Measurements from ENCODE around the gene CD99.

DNA sequence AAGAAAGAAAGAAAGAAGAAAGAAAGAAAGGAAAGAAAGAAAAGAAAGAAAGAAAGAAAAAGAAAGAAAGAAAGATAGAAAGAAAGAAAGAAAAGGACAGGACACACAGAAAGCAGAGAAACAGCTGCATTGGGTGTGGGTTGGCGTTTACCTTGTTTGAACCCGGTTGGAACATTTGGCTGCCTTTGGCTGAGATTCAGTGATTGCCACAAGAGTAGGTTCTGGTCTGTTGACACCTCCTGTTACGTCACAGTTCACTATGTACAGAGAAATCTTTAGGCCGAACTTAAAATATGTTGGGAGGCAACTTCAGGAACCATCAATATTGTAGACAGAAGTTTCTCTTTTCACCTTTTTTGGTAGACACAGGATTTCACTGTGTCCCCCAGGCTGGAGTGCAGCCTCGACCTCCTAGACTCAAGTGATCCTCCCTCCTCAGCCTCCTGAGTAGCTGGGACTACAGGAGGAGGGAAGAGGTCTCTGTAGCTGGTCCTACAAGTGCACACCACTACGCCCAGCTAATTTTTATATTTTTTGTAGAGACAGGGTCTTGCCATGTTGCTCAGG is 16.3 kb upstream of the PLCXD1 start:
- PRO-cap, 4 experiments, result peak in 3 of 4 experiments; most common plus-strand start position 289 of the sequence (in 2); most common minus-strand start position 149 of the sequence (in 3)
- RAMPAGE, long total RNA, 2 experiments, result no peak in any of the 2 experiments

DNA sequence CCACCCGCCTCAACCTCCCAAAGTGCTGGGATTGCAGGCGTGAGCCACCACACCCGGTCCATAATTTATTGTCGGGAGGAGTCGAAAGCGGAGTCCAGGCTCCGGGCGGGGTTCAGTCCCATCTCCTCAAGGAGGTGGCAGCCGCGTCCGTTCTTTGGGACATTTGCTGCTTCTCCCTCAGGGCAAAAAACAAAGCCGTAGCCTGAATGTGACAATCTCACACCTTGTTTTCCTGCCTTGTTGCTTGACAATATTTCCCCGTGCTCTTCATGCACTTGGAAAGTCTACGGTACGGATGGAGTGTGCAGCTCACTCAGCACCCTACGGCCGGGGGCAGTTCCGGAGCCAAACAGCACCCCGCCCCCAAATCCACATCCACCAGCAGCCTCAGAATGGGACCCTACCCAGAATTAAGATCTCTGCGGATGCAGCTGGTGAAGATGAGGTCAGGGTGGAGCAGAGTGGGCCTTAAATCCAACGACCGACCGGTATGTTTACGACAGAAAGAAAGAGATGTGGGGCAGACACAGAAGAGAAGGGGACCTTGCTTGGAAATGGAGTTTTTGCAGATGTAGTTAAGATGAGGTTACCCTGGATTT is 9.5 kb downstream of the GTPBP6 start:
- PRO-cap, 4 experiments, result peak in 1 of 4 experiments; most common minus-strand start position 391 of the sequence (in 1)
- RAMPAGE, long total RNA, 2 experiments, result no peak in any of the 2 experiments

DNA sequence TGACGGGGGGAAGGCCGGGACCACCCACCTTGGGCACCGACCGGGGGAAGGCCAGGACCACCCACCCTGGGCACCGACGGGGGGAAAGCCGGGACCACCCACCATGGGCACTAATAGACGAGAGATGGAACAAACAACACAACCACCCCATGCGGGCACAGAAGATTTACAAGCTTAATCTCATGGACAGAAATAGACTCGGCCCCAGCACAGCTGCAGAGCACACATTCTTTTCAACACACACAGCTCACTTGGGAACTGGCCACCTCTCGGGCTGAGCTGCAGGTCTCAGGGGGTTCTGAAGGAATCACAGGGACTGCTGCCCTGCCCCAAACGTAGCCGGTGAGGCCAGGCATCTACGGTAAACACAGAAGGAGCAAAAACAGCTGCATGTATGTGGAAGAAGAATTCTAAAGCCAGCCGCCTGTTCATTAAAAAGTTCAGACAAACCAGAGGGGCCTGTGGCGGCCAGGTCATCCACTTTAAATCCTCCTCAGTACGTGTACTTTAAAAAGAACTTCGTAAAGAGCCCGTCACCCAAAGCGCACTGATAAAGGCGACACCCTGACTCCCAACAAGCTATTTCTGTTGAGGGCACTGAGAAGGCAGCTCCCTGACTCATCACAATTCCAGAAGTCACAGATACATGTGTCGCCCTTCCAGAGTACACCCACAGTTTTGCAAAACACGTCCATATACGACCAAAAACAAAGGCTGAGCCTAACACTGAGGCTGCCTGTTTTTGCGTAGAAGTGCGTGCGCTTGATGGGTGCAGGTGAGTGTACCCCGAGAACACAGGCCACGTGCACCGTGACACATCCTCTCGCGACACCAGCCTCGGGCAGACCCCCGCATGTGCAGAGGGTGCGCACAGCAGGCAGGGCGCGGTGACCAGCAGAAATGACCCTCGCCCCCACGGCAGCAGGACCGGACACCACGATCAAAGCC is 17.6 kb downstream of the PPP2R3B start:
- PRO-cap, 4 experiments, result no peak in any of the 4 experiments
- RAMPAGE, long total RNA, 2 experiments, result no peak in any of the 2 experiments

DNA sequence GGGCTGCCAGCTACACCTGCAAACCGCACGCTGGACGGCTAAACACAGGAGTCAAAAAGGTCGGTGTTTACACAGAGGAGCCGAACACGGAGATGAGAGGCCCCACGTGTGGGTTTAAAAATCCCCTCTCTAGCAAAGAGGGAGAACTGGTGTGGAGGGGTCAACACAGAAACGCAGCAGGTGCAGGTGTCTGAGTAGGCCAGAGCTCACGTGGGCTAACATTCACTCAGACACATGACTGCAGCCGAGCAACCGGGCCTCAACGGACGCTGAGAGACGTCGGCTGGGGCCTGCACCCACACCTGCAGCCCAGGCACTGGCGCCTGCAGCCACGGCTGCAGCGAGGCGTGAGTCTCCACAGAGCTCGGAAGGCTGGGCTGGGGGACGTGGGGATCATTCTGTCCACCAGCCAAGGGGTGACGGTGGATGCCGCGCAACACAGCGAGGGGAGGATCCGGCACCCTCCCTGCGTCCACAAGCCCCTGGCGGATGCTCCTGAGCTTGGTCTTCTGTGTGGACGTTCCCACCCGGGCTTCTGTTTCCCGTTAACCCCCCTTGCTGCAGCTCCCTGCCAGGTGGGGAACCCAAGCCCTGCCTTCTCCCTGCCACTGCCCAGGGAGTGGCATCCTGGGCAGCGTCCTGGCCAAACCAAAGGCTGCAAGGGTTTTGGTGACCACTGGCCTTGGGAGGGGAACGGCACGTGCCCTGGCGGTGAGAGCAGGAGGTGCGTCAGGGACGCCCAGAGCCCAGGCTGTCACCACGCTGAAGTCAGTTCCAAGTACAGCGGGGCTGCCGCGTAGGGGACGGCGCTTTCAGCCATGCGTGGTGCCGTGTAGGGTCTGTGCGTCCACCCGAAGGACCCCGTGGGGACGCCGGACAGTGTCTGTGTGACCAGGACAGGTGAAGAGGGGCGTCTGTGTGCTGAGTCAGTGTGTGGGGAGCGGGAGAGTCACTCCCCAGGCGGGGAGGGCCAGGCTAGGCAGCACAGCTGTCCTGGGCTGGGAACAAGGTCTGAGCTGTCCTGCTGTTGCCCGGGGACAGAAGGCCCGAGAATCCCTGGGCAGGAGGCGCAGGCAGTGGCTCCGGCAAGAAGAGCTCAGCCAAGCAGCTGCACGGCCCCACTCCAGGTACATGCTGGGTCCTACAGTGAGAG is 16.3 kb downstream of the PPP2R3B start:
- PRO-cap, 4 experiments, result no peak in any of the 4 experiments
- RAMPAGE, long total RNA, 2 experiments, result no peak in any of the 2 experiments

GRCh38 chrX:385790-386457 is 783 bp downstream of the PPP2R3B start:
- PRO-cap, 4 experiments, result no peak in any of the 4 experiments
- RAMPAGE, long total RNA, 2 experiments, result no peak in any of the 2 experiments

- PRO-cap, 4 experiments, result peak in 2 of 4 experiments; most common plus-strand start chrX:980912 (in 2)
- RAMPAGE, long total RNA, 2 experiments, result no peak in any of the 2 experiments
These were observed 231.7 kb downstream of the CRLF2 start for GRCh38 chrX:980853-981132.

DNA sequence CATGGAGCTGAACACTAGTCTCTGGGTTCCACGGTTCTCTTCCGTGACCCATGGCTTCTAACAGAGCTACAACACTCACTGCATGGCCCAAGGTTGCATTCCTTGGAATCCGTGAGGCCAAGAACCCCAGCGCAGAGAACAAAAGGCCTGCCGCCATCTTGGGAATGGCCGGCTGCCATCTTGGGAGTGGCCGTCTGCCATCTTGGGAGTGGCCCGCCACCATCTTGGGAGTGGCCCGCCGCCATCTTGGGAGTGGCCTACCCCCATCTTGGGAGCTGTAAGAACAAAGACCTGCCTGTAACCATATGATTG is 152.3 kb downstream of the CRLF2 start:
- PRO-cap, 4 experiments, result no peak in any of the 4 experiments
- RAMPAGE, long total RNA, 2 experiments, result no peak in any of the 2 experiments

DNA sequence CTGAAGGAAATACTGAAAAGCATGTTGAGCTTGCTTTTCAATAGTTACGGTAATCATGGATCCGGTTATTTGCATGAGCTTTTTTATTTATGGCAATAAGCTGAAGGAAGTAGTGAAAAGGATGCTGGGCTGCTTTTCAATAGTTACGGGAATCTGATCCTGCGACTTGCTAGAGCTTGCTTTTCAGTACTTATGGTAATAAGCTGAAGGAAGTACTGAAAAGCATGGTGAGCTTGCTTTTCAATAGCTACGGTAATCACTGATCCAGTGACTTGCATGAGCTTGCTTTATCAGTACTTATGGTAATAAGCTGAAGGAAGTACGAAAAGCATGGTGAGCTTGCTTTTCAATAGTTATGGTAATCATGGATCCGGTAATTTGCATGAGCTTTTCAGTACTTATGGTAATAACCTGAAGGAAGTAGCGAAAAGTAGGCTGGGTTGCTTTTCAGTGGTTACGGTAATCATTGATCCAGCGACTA is 6.9 kb downstream of the CRLF2 start:
- PRO-cap, 4 experiments, result peak in 1 of 4 experiments; most common plus-strand start position 426 of the sequence (in 1)
- RAMPAGE, long total RNA, 2 experiments, result no peak in any of the 2 experiments

DNA sequence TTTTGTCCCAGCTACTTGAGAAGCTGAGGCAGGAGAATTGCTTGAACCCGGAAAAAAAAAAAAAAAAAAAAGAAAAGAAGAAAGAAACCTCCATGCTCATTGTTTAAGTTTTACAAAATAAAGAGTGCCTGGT is 215 bp downstream of the CRLF2 start:
- PRO-cap, 4 experiments, result no peak in any of the 4 experiments
- RAMPAGE, long total RNA, 2 experiments, result no peak in any of the 2 experiments

DNA sequence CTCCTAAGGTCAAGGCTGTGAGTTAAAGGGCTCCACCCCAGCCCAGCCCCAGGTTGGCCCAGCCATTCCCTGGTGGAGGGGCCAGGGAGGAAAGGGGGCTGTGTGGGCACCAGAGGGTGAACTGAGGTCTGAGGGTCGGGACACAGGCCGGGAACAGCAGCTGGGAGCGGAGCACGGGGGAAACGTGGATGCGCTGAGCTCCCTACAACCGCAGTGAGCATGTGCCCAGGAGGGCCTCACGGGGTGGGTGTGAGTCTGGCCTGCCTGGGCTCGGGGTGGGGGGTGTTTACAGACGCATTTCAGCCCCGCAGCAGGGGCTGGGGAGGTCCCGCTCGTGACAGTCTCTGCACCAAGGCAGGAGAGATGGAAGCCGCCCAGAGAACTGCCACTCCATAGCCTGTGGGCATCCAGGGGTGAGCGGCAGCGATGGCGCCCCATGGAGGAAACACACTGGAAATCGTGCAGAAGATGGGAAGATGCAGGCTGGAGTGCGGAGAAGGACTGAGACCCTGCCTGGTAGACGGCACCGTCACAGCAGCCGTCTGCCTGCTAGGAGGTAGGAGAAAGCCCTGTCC is 9.8 kb upstream of the SLC25A6 start:
- PRO-cap, 4 experiments, result no peak in any of the 4 experiments
- RAMPAGE, long total RNA, 2 experiments, result no peak in any of the 2 experiments

- PRO-cap, 4 experiments, result no peak in any of the 4 experiments
- RAMPAGE, long total RNA, 2 experiments, result no peak in any of the 2 experiments
These were observed 13.5 kb upstream of the SLC25A6 start for GRCh38 chrX:1405240-1405892.

GRCh38 chrX:1464704-1465870 is 12.4 kb upstream of the ASMTL start:
- PRO-cap, 4 experiments, result no peak in any of the 4 experiments
- RAMPAGE, long total RNA, 2 experiments, result no peak in any of the 2 experiments

DNA sequence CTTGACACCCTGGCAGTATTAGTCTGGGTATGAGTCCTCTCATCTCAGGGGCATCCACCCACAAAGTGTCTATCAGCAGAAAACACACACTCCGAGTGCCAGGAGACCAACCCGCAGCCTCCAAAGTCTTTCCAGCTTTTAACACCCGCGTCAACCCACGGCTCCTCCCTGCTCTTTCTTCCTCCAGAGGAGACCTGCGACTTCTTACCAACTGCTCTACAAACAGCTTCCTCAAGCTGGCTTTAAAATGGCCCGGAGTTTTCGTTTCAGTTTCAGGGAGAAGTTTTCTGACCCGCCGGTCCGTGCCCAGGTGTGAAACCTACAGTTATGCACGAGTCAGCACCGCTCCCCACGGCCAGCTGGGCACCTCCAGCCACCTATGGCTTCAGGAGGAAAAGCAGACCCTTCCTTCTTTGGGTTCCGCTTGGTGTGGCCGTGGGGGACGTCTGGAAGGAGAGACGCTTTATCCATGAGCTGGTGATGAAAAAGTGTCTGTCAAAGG is 14.4 kb upstream of the ASMTL start:
- PRO-cap, 4 experiments, result peak in 1 of 4 experiments; most common minus-strand start position 218 of the sequence (in 1)
- RAMPAGE, long total RNA, 2 experiments, result no peak in any of the 2 experiments

DNA sequence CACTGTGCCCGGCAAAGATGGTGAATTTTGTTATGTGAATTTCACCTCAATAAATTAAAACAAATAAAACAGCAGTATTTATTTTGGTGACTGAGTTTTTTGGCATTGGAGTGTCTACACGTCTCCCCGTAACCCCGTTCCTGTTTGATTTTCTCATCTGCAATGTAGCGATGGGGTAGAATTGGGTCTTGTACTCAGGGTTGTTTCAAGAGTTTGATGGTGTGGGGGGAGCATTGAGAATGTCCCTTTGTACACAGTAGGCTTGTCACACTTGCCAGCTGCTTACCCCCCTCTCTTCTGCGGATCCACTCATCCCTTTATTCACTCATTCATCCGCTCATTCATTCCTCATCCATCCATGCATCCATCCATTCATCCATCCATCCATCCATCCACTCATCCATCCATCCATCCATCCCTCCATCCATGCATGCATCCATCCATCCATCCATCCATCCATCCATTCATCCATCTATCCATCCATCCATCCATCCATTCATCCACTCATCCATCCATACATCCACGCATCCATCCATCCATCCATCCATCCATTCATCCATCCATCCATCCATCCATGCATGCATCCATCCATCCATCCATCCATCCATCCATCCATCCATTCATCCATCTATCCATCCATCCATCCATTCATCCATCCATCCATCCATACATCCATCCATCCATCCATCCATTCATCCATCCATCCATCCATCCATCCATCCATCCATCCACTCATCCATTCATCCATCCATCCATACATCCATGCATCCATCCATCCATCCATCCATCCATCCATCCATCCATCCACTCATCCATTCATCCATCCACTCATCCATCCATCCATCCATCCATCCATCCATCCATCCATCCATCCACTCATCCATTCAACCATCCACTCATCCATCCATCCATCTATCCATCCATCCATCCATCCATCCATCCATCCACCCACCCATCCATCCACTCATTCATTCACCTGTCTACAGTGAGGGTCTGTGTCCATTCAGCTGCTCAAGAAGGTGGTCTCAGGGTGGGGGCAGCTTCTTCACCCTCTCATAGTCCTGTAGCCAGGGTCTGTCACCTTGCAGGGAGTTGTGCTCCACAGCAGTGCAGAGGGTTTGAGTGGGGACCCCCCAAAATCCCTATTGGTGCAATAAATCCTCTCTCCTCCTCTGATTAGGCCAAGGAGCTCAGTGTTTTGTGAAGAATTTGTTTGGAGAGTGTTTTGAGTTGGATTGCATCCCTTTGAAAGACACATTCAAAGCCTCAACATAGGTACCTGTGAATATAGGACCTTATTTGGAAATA is 12.6 kb downstream of the P2RY8 start:
- PRO-cap, 4 experiments, result no peak in any of the 4 experiments
- RAMPAGE, long total RNA, 2 experiments, result no peak in any of the 2 experiments

DNA sequence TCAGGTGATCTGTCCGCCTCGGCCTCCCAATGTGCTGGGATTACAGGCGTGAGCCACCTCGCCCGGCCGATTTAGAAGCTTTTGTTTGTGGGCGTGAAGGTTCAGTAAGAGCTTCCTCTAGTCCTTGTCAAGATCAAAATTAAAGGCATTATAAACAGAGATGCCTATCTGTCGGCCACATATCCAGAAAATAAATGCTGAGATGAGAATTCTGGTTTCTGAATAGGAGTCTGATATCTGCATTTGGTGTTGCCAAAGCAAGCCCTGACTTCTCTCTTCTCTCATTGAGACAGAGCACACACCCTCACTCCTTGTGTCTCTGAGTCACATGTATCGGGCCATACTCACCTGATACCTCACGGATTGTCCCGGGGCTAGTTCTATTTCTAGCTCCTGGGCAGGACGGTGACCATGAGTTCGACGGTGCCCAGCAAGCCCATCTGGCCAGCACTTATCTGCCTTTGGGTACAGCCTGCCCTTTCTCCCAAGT is 158.7 kb downstream of the DHRSX start:
- PRO-cap, 4 experiments, result no peak in any of the 4 experiments
- RAMPAGE, long total RNA, 2 experiments, result no peak in any of the 2 experiments

GRCh38 chrX:2371402-2372058 is 129.2 kb downstream of the DHRSX start:
- PRO-cap, 4 experiments, result no peak in any of the 4 experiments
- RAMPAGE, long total RNA, 2 experiments, result no peak in any of the 2 experiments

DNA sequence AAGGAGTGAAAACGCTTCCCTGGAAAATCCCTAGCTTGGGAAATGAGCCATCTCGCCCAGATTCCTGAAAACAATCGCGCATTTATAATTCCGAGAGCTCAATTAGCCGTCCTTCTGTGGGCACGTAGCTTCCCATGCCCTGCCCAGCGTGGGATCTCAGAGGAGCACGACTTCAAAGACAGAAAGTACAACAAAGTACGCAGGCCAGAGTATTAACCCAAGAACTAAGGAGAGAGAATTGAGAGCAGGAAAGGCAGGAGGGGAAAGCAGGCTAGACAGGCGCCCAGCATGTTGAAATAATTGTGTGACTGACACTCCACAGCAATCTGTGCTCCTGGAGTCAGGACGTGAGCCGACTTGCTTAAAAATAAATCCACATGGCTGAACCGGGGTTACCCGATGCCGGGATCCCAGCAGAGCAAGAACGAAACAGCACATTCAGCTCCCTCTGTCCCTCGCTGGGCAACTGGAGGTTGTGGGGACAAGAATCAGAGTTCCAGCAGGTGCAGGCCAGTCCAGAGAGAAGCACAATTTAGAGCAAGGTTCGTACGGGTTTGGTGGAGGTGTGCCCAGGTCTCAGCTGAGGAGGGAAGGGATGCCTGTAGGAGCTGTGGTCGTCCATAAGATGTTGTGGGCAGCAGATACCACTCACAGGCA is 98.8 kb downstream of the DHRSX start:
- PRO-cap, 4 experiments, result no peak in any of the 4 experiments
- RAMPAGE, long total RNA, 2 experiments, result no peak in any of the 2 experiments

DNA sequence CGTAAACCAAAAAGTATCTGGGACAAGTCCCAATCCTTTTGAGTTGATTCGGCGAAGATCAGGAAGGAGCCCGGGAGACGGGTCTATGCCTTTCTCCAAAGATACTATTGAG is 81.5 kb upstream of the CD99 start:
- PRO-cap, 4 experiments, result no peak in any of the 4 experiments
- RAMPAGE, long total RNA, 2 experiments, result no peak in any of the 2 experiments

DNA sequence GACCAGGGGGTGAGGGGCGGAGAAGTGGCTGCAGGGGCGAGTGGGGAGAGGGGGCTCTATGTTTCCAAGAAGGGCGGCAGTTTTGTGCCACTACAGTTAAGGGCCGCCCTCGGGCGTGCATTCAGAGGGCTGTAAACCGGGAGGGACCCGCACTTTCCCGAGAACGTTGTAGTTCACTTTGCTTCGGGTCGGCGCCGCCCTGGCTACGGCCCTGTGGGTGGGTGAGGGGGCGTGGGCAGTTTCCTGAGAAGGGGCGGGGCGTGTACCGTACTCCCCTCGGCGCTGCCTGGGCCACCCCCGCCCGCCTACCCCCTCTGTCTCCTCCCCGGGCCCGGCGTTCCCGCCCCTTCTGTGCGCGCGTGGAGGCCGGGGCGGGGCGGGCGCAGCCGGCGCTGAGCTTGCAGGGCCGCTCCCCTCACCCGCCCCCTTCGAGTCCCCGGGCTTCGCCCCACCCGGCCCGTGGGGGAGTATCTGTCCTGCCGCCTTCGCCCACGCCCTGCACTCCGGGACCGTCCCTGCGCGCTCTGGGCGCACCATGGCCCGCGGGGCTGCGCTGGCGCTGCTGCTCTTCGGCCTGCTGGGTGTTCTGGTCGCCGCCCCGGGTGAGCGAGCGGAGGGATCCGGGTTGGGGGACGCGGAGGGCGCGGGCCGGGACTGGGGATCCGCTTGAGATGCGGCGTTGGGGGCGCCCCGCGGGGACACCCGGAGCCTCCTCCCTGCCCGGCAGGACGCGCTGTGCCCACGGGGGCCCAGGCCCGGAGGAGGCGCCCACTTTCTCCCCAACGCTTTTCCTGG is at the start of gene CD99:
Gene CD99, plus strand, starts transcription at position 470 of the 795 bp plus-strand sequence.
- PRO-cap, 4 experiments, result peak in 4 of 4 experiments; most common plus-strand start position 501 of the sequence (in 2); most common minus-strand start position 207 of the sequence (in 4)
- RAMPAGE, long total RNA, 2 experiments, result start-site peak on the plus strand in 2 of 2 experiments, centred at positions 451 to 474 of the sequence, 2,496 to 2,772 reads per replicate

GRCh38 chrX:2697344-2698347 is 6.6 kb downstream of the CD99 start:
- PRO-cap, 4 experiments, result no peak in any of the 4 experiments
- RAMPAGE, long total RNA, 2 experiments, result no peak in any of the 2 experiments